Measurements from ENCODE around the gene DTWD2.

GRCh38 chr5:115694909-115695144, 69.0 kb upstream of the TMED7 start:
- PRO-cap, result no peak
- RAMPAGE, long total RNA, result no peak
- RRBS, result no CpG with 5 or more reads among the region's 3 CpGs

GRCh38 chr5:115739651-115740095, 76.8 kb downstream of the CDO1 start:
- PRO-cap, result no peak
- RAMPAGE, long total RNA, result no peak
- RRBS, result no CpG with 5 or more reads among the region's 6 CpGs

DNA sequence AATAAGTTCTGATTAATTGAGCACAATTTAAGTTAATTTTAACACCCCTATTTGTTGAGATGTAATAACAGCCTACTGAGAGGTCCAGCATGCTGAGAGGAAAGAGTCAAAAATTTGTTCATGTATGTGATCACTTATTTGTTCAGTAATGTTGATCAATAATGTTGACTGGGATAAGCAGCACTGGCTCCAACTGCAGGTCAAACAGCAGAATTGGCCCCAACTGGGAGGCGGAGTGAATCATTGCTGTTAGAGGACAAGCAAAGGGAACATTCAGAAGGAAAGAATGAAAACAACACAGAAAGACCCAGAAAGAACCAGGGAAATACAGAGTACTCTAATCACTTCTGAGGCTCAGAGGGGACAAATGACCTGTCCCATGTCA, 221.1 kb downstream of the COMMD10 start:
- PRO-cap, result no peak
- RAMPAGE, long total RNA, result no peak
- RRBS, result no CpG with 5 or more reads among the region's 1 CpG

- PRO-cap, result no peak
- RAMPAGE, long total RNA, result no peak
- RRBS, result no CpG with 5 or more reads among the region's 13 CpGs
Measured at GRCh38 chr5:116444569-116445187, 129.9 kb downstream of the SEMA6A start.

- PRO-cap, result no peak
- RAMPAGE, long total RNA, result no peak
- RRBS, result 98% methylated on average over 8 of the region's 28 CpGs
Measured at GRCh38 chr5:116447296-116447761, 127.3 kb downstream of the SEMA6A start.

GRCh38 chr5:116486569-116487001, 88.0 kb downstream of the SEMA6A start:
- PRO-cap, result no peak
- RAMPAGE, long total RNA, result no peak
- RRBS, result no CpG with 5 or more reads among the region's 8 CpGs

GRCh38 chr5:116494262-116494687, 80.3 kb downstream of the SEMA6A start:
- PRO-cap, result no peak
- RAMPAGE, long total RNA, result no peak
- RRBS, result no CpG with 5 or more reads among the region's 4 CpGs

DNA sequence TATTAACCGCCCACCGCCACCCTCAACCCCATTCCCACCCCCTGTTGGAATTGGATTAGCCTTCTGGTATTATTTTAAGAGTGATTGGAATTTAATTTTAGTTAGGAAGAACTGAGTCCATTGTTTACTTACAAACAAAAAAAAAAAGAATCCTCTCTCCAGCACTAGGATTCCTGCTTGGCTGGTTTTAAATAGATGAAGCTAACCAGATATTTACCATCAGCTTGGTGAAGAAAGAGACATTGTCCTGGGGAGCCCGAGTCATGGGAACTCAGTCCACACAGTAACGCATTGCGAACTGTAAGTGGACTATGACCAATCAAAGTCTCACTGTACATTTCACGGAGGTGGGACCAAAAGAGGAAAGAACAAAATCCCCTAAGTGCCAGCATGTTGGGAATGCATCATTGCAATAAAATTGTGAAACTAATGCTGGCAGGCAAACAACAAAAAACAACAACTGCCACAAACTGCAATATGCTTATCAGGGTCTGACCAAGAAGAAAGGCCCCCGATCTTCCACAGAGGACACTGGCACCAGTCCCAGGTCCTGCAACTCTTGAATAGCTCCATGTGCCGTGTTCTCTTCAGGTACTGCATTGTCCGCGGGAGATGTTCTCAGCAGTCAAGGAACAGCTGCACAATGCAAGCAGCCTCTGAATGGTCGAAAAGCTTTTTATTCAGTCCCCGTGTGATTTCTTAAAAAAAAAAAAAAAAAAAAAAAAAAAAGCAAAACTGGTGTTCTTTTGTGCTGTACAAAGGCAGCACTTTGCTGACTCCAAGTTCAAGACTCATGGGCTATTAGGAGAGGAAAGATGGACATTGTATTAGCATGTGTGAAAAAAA, 38.2 kb downstream of the SEMA6A start:
- PRO-cap, result no peak
- RAMPAGE, long total RNA, result no peak
- RRBS, result no CpG with 5 or more reads among the region's 12 CpGs

GRCh38 chr5:116572295-116572687, 2.3 kb downstream of the SEMA6A start:
- PRO-cap, result no peak
- RAMPAGE, long total RNA, result no peak
- RRBS, result 4% methylated on average over 4 of the region's 20 CpGs

DNA sequence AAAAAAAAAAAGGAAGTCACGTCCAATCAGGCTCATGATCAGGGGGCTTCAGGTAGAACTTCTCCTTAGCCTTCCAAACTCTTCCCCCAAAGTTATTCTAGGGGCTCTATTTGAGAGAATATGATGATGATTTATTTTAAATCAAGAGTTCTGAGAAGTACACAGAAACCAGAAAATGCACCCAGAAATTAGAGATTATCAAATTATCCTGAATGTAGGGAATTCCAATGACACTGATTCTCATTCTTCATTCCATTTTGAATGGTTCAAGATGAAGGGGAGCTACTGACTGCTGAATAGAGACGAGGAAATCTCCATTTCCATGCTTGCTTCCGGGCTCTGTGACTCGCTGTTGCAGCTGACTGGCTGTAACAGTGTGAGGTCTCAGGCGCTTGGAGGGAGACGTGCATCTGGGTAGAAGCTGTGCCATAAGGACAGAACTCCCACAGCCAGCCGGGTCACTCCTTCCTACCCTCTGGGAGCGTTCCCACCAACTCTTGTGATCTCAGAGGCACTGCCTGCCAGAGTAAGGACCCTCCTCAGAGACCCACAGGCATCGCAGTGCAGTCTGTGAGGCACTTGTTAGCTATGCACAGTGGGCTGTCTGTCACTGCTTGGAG, 203.2 kb upstream of the SEMA6A start:
- PRO-cap, result no peak
- RAMPAGE, long total RNA, result no peak
- RRBS, result 90% methylated on average over 2 of the region's 9 CpGs

- PRO-cap, result unidirectional peak, minus-strand start at chr5:117105393
- RAMPAGE, long total RNA, result no peak
- RRBS, result no CpG with 5 or more reads among the region's 2 CpGs
Measured at GRCh38 chr5:117105318-117105517, 530.6 kb upstream of the SEMA6A start.

DNA sequence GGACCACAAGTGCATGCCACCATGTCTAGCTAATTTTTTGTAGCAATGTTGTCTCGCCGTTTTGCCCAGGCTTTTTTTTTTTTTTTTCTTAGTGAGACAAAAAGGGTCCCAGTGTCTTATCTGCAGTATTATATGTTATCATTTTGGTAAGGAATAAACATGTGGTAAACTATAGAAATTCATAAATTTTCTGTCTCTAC, 572.6 kb upstream of the SEMA6A start:
- PRO-cap, result no peak
- RAMPAGE, long total RNA, result no peak
- RRBS, result no CpG with 5 or more reads among the region's 2 CpGs

DNA sequence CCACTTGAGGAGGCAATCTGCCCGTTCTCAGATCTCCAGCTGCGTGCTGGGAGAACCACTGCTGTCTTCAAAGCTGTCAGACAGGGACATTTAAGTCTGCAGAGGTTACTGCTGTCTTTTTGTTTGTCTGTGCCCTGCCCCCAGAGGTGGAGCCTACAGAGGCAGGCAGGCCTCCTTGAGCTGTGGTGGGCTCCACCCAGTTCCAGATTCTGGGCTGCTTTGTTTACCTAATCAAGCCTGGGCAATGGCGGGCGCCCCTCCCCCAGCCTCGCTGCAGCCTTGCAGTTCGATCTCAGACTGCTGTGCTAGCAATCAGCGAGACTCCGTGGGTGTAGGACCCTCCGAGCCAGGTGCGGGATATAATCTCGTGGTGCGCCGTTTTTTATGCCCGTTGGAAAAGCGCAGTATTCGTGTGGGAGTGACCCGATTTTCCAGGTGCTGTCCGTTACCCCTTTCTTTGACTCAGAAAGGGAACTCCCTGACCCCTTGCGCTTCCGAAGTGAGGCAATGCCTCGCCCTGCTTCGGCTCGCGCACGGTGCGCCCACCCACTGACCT, 958.4 kb upstream of the SEMA6A start:
- PRO-cap, result no peak
- RAMPAGE, long total RNA, result no peak
- RRBS, result no CpG with 5 or more reads among the region's 26 CpGs

GRCh38 chr5:118952151-118952581, 36.2 kb downstream of the DTWD2 start:
- PRO-cap, result no peak
- RAMPAGE, long total RNA, result no peak
- RRBS, result 81% methylated on average over 2 of the region's 13 CpGs

DNA sequence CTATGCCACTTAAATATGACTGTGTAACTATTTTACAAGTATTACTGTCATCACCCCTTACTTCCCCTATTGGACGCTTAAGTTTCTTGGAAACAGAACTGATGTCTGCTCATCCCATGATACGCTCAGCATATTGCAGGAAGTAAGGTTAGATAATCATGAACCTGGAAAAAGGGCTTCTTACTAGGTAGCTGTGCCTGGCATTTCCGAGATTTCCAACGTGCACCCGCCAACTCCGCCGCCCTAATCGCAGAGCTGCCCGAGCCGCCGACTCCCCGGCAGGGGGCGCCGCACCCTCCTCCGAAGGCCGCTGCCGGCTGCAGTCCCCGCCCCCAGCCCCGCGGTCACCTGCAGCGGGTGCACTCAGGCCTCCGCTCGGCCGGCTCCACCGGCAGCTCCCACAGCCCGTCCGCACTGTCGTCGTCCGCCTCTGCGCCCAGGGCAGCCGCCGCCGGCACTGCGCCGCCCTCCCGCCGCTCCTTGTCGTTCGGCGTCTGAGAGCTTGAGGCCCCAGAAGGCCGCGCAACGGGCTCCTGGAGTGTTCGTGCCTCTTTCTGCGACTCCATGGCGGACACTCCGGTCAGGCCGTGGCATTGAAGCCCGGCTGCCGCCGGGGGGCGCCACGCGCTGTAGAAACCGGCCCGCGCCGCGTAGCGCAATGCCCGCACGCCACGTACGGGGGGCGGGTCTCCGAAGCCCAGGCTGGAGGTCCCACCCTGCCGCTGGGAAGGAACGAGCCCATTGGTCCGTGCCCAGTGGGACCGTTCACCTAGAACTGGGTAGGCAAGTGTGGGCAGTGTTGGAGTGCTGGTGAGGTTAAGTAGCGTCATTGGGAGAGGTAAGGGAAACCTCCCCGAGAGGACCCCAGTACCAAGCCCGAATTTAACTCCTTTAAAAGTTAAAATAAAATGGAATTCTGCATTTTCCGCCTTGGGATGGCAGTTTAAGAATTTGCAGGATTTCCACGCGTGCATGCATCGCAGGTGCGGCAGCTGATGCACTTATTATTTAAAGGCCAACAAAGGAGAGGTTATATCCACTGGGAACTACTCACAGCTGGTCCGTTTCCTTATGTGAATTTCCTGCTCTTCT, at the start of gene DTWD2:
Gene DTWD2 (minus strand): TSS at position 602 of the 1,092 bp plus-strand sequence.
- PRO-cap, result bidirectional peak, plus-strand start at position 786 of the sequence, minus-strand start at position 589 of the sequence
- RAMPAGE, long total RNA, result no peak
- RRBS, result 3% methylated on average over 32 of the region's 80 CpGs

DNA sequence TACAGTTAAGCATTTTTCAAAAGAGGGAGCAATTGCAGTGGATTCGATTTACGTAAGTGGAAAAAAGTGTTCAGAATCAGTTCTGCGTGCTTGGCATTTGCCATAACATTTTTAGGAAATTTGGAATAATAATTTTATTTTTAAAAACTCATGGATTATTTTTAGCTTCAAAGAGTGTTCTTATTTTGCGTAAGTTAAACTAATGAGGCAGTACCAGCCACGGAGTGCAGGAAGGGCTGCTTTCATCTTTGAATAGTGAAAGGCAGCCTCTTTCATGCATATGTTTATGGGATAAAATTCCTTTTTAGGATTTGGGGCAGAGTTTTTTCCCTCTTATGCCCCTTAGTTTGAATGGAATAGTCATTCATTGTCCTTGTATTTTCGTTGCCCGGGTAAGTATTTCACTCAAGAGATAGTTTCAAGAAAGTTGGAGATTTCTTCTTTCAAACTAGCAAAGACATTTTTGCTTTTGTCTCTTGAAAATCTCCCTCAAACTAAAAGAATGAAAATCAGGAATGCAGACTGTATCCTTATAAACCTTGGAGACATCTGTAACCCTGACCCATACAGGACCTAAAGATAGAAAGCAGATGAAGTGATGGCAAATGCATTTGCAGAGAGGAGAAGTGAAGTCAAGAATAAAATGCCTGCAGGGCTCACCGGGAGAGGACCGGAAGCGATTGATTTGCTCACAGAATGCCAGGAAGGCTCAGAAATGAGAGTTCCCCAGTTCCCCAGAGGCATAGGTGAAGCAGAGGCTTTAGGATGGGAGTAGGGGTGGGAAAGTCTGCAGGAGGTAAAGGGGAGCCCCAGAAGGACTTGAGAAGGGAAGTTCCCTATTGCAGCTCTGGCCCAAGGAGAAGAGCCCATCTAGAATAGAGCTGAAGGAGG, 64.2 kb upstream of the TNFAIP8 start:
- PRO-cap, result no peak
- RAMPAGE, long total RNA, result no peak
- RRBS, result no CpG with 5 or more reads among the region's 10 CpGs

GRCh38 chr5:119357188-119357621, 1.4 kb downstream of the TNFAIP8 start:
- PRO-cap, result no peak
- RAMPAGE, long total RNA, result no peak
- RRBS, result no CpG with 5 or more reads among the region's 4 CpGs

DNA sequence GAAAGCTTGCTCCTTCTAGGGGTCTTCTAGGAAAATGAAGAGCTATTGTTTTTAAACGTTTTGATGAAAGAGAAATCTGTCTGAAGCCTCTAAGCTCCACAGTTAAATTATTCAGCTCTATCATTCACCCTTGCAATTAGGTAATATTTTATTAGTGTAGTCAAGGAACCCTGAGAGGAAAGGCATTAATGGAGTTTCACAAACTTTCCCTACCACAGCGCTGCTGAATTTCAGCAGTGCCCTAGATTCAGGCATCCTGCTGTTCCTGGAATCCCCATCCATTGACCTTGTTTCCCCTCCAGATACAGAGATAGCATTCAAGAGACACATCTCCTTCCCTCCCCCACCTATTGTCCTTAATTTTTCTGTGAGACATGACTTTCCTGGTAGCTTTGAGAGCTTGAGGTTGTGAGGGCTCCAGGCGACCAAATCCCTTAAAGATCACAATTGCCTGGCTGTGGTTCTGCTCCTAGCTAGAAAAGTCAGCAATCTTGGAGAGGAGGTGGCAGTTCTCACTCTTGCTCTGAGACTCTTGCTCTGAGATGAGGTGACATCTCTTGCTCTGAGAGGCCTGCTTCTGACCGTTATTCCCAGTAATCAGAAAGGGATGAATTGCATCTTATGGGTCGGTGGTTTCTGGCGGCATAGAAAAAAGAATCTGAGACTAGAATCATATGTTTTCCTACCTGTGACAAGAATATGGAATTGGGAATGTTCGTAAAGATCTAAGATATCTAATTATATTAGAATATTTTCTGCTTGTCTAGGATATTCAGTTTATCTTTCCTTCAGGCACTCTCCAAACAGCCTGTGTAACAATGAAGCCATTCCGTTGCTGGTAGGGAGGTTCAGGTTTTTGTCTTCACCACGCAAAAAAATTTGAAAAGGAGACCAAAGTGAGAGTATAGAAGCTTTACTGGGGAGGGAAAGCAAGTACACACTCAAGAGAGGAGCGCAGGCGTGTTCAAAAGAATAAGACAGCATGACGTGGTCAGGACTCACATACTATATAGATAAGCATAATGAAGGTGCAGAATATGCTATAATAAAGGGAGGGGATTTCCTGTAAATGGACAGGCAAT, 48.1 kb downstream of the PRR16 start:
- PRO-cap, result no peak
- RAMPAGE, long total RNA, result no peak
- RRBS, result no CpG with 5 or more reads among the region's 12 CpGs

GRCh38 chr5:122311031-122311394, 1.0 kb upstream of the SNCAIP start:
- PRO-cap, result no peak
- RAMPAGE, long total RNA, result no peak
- RRBS, result no CpG with 5 or more reads among the region's 9 CpGs

- PRO-cap, result no peak
- RAMPAGE, long total RNA, result no peak
- RRBS, result no CpG with 5 or more reads among the region's 5 CpGs
Measured at GRCh38 chr5:122493243-122493568, 181.2 kb downstream of the SNCAIP start.